Endometrial microvascular endothelial cells (primary cell): ENCODE measurements around the gene TMPRSS15.

DNA sequence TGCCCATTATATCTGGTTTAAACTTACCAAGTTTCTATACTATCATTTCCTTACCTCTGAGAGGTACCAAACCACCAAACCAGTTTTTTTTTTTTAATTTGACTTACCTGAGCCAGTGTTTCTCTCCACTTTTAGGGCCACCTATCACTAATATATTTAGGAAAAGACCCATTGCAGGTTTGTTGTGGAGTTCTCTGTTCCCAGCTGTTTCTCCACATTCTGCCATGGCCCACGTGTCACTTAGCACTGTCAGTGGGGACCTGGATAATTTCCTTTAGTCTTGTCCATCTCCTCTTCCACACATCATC, 87.0 kb upstream of the CXADR start:
- RAMPAGE, long total RNA: no peak

DNA sequence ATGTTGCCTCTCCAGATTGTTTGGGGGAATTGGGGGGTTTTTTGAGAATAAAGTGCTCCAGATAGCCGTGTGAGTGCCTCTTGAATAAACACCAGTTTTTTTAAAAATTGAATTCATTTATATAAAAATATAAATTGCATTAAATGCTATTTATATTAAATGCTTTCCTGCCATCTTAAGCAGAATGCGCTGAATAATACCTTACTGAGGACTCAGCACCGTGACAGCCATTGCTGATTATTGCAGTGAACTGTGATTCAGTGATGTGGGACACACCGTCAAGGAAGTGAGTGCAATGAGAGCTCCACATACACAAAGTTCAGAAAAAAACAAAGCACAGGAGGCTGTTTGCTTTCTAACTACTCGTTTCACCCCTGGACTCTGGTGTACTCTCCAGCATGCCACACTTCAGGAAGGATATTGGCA, 57.5 kb upstream of the CXADR start:
- RAMPAGE, long total RNA: no peak

- RAMPAGE, long total RNA: no peak
These were observed 19.7 kb downstream of the C21orf91 start for GRCh38 chr21:17799444-17799965.

DNA sequence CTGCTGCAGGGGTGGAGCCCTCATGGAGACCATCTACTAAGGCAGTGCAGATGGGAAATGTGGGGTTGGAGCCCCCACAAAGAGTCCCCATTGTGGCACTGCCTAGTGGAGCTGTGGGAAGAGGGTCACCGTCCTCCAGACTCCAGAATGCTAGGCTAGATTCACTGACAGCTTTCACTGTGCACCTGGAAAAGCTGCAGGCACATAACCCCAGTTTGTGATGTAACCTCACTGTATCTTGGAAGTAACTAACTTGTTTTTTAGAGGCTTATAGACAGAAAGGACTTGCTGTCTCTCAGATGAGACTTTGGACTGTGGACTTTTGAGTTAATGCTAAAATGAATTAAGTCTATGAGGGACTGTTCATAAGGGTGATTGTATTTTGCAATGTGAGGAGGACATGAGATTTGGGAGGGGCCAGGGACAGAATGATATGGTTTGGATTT, 10.7 kb downstream of the C21orf91 start:
- RAMPAGE, long total RNA: no peak

DNA sequence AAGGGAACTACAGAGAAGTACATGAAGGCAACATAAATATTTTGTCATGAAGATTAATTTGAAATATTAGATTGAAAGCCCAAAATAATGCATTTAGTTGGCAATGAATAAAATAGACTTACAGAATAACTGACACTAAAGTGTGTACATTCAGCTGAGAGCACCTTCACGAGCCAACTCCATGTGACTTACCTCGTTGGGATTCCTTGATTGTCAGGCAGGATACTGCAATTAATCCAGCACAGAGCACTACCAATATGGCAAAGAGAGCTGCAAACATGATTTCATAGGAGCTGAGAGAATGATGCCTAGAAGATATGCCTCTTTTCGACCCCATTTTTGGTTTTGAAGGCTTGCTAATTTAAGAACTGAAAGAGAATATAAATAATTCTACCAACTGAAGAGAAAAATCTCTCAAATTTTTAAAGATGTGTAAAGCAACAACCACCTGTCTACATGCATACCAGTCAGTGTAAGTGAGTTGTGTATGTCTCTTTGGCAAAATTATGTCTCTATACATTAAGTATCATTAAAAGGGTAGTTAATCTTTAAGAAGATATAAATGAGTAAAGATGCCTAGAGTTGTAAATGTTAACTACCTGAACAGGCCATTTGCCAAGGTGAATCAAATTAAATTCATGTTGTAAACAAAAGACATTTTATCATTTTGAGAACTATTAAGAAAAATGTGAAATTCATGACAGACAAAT, at the start of gene TMPRSS15:
Gene TMPRSS15, minus strand, starts transcription at position 500 of the 710 bp plus-strand sequence.
- RAMPAGE, long total RNA: no peak

GRCh38 chr21:21200657-21201632, 202.7 kb downstream of the NCAM2 start:
- RAMPAGE, long total RNA: no peak

- RAMPAGE, long total RNA: no peak
These were observed 1423.2 kb downstream of the NCAM2 start for GRCh38 chr21:22421312-22421899.

- RAMPAGE, long total RNA: no peak
These were observed 182.7 kb downstream of the MRPL39 start for GRCh38 chr21:25424658-25424927.

GRCh38 chr21:25568105-25568695, 39.1 kb downstream of the MRPL39 start:
- RAMPAGE, long total RNA: no peak

- RAMPAGE, long total RNA: no peak
These were observed 6.2 kb downstream of the JAM2 start for GRCh38 chr21:25645279-25645698.

DNA sequence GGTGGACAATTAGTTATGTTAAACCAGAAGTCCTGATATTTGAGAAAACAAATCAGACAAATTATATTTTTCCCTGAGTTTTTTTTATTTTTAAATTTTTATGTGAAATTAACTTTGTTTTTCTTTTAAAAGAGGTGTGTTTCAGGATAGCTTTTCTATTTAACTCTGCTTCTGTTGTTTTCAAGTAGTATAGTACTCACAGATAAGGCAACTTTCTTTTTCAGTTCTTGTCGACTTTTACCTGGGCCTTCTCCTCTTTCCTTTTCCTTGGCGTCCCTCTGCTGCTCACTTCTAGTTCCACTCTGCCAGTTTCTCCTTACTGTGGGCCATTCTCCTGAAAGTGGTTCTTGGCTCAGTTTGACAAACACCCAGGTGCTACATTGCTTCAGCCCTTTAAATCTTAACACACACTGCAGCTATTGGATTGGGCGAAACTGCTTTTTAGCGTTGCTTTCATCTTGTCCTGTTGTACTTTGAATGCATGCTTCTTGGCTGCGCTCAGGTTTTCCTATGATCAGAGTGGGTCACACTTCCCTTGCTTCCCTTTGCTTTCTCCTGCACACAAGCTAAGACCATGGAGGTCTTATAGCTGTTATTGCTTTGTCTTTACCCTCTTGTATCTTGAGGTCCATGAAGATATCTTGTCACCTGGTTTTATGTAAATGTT, 21.5 kb downstream of the GABPA start:
- RAMPAGE, long total RNA: no peak

DNA sequence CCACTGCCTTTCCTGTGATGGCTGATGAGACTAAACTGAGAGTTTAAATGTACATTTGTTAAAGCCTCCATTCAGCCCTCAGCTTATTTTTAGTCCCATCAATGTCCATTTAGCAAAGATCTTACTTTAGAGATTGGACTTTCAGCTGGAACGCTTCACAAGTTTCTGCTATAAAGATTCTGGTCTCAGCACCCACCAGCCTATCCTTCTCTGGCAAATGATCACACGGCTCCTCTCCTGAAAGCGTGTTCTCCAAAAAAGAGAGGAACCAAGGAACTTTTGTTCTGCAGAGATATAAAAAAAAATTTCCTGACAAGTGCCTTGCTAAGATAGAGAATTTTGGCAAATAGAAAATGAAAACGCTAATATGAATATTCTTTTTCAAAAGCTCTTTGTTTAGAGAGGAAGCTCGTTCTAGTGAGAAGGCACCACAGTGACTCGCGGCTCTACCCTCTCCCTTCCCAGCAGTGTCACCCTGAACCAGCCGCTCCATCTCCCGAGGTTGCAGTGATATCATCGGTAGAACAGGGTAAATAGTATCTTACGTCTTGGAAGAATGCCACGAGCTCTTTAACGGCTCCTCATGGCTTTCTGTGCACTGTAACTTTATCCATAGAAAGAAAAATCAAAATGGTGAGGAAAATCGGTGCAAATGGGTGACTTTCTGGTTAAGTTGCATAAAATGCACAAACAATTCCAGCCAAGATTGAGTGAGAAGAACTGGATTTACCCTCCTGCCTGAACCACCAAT, 200.1 kb downstream of the APP start:
- RAMPAGE, long total RNA: no peak

DNA sequence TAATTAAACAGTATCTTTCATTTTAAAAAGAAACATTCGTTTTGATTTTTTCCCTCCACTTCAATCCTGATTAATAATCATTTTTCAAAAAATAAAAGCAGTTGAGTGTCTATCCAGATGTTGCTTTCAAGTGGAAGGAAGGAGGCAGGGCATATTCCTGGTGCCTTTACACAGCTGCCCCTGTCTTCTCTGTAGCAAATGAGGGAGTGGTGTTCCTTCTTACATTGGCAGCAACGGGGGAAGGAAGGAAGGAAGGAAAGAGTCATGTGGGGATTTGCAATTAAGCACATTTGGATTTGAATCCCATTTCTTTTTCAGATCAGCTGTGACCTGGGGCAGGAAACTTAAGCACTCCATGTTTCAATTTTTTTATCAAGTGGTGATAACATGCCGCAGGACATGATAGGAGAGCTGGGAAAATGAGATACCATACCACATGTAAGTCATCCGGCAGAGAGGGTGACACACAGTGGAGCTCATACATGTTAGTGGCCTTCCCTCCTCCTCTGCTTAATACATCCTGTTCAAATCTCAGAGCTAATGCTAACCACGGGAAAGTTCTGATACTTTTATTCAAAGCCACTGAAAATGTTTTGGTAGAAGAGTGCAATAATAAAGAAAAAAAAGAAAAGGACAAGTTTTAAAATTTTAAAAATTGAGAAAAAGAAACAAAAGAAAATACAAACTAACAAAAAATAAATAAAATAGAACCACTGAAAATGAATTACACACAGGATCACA, 186.8 kb downstream of the APP start:
- RAMPAGE, long total RNA: start-site peak on the minus strand centred at position 189 of the sequence, 16 bp wide, 19 and 16 reads in 2 replicates

- RAMPAGE, long total RNA: no peak
These were observed 101.9 kb downstream of the APP start for GRCh38 chr21:26068480-26069298.

- RAMPAGE, long total RNA: no peak
These were observed 42.6 kb downstream of the APP start for GRCh38 chr21:26127970-26128281.

- RAMPAGE, long total RNA: no peak
These were observed 2.5 kb downstream of the APP start for GRCh38 chr21:26167908-26168628.

- RAMPAGE, long total RNA: no peak
These were observed 2.9 kb downstream of the CYYR1 start for GRCh38 chr21:26570208-26570656.

DNA sequence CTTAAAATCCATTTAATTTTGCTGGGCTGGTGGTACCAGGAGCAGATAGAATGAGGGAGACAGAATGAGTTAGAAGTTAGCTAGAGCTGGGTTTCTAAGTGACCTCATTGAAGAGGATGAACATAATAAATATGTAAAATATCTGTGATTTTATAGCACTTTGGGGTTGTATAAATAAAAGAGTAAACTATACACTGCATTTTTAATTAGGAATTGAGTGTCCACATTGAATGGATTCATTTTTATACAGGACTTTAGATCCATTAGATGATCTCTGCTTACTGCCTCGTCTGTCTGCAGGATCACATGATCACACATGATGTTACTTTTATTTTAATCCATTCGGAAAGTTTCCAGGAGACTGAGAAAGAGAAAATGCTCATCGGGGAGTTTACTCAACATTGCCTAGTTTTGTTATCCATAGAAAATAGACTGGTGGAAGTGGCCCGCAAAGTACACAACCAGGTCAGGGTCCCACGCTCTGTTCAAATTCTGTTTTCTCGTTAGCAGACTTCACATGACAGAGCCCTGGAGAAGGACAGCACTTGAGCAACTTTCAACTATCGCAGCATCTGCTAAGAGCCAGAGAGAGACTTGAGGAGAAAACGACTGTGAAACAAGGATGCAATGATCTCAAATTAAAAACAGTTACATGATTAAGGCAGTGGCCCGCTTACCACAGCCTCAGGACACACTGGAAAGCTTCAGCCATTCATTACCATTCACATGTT, 44.3 kb downstream of the ADAMTS1 start:
- RAMPAGE, long total RNA: no peak

DNA sequence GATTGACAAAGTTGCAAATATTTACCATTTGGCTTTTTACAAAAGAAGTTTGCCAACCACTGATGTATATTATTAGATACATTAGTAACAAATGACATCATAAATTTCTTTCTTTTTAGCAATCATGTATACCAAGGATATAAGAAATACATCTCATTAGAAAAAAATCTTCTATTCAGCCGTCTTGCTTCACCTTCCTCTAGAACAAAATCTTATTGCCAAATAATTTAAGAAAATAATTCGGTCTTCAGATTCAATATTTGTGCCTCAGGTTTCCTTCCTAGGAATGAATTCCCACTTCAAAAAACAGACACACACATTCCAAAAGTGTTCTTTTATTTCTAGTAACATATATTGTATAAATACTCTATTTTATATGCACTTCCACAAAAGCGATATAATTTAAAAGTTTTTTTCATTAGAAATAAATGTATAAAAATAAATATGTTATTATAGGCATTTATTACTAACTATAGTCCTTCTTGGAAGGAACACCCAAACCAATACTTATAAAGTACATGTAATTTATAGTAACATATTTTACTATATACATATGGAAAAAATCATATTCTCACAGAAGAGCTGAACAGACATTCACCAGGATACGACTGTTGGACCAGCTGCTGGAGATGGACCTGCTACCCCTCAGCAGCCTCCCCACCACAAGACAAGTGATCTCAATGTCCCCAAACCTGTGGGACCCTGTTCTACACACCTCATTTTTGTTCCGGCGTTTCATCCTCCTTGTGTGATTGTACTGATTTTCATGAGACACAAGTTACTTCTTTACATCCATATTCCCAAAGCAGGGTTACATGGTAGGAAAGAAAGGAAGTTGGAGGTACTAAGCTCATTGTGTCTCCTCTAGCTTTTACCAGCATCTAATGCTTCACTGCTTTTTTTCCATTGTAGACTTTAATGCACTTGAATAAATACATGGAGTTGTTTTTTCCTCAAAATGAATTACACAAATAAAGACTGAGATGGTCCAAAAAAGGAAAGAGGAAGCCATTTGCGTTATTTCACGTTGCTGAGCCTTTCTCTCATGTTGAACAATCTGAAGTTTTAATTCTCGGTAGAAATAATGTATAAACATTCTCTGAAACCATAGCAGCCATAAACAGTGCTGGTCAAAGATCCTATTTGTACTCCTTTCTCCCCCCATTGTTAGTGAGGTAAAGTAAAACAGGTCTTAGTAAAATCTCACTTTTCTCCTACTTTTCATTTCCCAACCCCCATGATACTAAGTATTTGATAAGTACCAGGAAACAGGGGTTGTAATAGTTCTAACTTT, 8.8 kb downstream of the ADAMTS1 start:
- RAMPAGE, long total RNA: no peak

GRCh38 chr21:26965845-26966648, 841 bp downstream of the ADAMTS5 start:
- RAMPAGE, long total RNA: no peak